Epidermal melanocyte (primary cell): ENCODE data around the gene HMGB1.

DNA sequence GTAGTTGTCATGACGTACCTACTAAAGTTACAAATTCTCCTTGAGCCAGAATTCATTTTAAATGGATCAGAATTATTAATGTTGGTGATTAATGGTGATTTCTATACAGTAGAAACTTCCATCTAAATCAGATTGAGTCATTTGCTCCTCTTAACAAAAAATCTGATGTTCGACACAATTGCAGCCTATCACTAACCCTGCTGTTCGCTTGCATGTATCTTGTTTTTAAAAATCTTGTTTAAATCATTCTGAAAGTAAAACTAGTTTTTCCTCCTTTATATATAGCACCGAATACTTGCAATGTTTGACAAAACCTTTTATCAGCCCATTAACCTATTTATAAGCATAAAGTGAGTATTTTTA is 6.4 kb downstream of the HMGB1 start:
- RRBS = no CpG with 5 or more reads among the region's 4 CpGs

GRCh38 chr13:30464388-30465286 is 1.1 kb downstream of the HMGB1 start:
- RRBS = 6% methylated on average over 46 of the region's 135 CpGs

DNA sequence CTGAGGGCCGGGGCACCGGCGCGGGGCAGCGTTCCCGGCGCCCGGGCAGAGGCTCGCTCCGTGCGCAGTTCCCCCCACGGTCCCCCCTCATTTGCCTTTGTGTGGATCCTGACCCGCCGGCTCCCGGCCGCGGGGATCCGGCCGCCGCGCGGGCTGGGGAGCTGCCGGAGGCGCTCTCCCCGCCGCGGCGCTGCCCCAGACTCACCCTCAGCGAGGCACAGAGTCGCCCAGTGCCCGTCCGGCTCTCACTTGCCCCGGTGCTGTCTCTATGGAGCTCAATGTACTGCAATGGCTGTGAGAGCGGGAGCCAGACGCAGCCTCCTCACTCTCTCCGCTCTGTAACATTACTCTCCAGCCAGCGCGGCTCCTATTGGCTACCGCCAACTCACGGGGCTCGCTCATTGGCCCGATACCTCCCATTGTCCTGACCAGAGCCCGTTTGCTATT is at the start of gene HMGB1:
Gene HMGB1 (minus strand): TSS at position 346 of the 447 bp plus-strand sequence.
- RRBS = 2% methylated on average over 12 of the region's 43 CpGs

GRCh38 chr13:30617467-30617638 is 367 bp upstream of the USPL1 start:
- RRBS = no CpG with 5 or more reads among the region's 20 CpGs

DNA sequence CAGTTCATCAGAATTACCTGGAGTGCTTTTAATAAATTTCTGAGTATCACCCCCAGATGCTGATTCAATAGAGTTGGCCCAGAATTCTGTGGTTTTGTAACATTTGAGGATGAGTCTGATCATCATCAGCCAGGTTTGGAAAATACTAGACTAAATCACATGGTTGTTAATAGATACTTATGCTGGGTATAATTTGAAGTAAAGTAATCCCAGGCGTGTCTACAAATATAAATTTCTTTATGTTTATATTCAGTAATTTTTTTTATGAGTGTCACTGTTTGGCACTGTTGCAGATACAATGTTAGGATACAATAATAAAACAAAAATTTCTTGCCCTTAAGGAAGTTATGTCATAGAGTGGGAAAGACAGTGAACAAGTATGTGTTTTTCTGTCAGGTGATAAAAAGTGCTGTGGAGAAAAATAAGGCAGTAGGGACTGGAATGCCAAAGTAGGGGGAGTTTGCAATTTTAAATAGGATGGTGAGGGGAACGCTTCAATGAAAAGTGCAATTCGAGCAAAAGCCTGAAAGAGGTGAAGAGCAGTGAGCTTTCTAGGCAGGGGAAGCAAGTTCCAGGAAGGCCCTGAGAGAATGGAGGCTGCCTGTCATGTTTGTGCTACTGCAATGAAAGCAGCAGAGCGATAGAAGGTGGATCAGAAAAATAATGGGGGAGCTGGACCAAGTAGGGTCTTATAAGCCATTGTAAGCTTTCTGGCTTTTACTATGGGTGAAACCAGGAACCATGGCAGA is 5.1 kb downstream of the USPL1 start:
- RRBS = no CpG with 5 or more reads among the region's 4 CpGs

DNA sequence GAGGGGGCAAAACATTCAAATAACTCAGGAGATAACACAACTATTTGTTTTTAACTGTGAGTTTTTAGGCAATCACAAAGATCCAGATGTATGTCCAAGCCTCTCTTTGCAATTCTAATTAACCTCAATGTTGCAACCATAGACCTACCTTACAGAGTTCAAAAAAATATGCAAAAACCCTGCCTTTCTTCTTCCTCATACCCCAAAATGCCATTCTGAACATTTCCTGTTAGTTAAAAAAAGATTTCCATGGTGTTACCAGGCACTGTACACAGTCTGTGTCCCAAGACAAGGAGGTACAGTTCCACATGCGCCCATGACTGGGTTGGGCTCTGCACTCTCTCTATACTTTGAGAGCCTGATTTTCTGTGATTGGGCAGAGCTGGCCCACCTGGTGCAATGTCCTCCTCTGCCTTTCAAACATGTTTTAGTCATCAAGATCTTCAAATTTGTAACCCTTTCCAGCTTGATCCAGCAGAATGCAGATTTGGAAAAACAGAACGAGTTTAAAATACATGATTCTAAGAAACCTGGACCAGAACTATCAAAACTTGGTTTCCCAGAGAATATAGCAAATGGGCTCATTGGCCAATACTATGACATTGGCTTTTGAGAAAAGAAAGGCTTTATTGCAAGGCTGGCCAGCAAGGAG is 2.6 kb downstream of the ALOX5AP start:
- RRBS = no CpG with 5 or more reads among the region's 2 CpGs

DNA sequence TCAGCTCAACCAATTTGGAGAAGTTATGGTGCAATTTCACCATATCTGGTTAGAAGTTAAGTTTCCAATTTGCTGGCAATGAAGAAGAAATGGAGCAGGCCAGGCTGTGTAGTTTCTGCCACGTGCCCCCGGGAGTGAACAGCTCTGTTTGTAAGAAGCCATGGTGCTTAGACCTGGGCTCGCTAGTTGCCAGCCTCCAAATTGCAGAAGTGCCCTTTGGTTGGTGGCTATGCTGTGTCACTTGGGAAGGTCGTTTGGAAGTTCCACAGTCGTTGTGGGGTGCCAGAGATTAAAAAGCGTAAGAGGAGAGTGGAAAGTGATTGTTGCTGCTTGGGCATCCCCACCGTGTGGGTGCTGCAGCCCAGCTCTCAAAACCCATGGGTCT is 10.6 kb downstream of the ALOX5AP start:
- RRBS = no CpG with 5 or more reads among the region's 7 CpGs

DNA sequence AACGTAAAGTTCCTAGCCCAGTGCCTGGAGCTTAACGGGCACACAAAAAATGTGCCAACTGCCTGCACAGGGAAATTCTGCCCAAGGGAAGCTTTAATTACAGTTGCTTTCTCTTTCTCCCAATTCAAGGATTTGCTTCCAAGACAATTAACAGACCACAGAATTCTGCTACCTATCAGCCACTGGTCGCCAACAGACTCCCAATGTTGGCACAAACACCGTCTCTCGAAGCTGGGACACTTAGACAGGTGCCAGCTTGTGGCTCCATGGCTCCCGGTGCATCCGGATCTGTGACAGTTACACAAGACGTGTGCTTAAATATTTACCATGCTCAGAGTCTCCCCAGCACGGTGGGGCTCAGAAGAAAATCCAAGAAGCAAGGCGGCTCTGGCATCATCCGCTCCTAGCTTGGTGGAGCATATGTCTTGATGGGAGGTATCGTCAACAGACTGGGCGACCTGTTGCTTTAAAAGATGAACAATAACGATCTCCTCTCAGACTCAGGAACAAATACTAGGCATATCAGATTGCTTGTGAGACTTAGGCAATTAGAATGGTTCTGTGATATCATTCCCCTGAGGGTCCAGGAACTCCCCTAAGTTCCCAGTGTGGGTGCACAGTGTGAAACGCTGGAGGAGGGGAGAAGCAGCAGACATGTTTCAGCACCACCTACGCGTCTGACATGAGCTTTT is 61.5 kb downstream of the ALOX5AP start:
- RRBS = no CpG with 5 or more reads among the region's 17 CpGs

DNA sequence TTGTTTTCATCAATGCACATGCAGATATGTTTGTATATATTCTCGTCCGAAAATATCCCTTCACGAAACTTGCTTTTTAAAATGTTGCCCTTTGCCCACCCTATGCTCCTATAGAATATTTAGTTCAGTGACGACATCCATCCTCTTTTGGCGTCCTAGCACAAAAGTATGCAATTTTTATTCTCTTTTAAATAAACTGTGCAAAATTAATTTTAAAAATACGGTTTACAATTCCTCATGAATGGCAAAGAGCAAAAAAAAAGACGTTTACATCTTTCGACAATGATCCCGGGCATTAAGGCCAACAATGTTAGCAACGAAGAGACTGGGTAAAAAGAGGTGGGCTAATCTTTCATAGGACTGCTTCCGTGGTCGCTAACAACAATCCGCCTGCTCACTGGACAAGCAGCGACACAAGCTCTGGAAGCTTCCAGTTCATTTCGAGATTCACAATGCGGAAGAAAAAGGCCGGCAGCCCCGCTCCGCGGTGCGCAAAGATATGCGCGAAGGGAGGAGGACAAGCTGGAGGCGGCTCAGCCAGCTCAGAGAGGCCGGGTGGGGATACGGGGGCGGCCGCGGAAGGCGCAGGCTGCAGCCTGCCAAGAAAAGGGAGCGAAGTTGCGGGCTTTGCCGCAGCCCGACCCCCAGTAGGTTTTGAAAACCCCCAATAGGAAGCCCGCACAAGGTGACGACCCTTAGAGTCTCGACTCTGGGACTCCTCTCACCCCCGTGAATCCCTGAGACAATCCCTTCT is 995 bp downstream of the HSPH1 start:
- RRBS = 3% methylated on average over 8 of the region's 38 CpGs

DNA sequence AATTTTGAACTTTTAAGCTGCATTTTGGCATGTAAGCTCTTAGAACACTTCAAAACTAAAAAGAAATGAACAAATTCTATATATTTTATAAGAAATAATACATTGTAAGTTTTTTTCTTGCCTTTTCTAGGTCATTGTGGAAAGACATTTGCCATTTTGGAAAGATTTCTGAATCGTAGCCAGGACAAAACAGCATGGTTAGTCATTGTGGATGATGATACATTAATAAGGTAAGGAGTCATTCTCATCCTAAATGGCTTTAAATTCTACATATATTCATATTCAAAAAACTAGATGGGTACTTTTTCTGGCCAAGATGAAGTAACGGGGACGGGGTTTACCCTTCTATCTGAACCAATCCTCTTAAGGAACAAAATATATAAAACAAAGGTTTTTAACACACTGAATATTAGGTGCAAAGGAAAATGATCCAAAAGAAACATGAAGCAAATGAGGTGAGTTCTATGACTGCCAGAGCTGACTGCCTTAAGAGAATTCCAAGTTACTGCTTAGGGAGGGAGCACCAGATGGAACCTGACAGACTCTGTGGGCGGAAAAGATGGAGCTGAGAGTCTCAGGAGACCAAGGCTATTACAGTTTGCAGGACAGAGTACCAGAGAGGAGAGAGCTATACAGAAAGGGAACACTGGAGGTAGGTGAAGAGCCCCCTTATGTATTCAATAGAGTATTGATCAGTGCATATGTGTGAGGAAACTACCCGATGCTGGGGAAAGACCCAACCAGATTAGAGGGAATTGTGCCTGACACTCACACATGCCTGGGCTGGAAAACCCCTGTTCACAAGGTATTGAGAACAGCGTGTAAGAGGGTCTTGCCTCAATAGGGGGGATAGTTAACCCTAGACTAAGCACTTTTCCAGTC is 87.1 kb downstream of the B3GLCT start:
- RRBS = no CpG with 5 or more reads among the region's 6 CpGs

DNA sequence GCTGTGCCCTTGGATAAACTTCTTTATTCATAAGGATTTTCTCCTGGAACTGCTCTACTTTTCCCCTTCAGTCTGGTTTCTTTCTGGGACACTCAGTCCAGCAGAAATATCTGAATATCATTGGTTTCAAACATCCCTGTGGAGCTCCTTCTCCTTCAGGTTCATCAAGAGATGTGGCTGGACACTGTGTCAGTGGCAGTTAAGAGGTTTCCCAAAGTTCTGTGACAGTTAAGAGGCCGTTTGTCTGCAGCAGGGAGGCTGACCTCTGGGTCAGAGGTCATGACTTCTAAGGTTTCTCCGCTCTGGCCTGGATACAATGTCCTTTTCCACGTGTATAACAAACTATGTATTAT is 174.8 kb downstream of the B3GLCT start:
- RRBS = no CpG with 5 or more reads among the region's 3 CpGs

DNA sequence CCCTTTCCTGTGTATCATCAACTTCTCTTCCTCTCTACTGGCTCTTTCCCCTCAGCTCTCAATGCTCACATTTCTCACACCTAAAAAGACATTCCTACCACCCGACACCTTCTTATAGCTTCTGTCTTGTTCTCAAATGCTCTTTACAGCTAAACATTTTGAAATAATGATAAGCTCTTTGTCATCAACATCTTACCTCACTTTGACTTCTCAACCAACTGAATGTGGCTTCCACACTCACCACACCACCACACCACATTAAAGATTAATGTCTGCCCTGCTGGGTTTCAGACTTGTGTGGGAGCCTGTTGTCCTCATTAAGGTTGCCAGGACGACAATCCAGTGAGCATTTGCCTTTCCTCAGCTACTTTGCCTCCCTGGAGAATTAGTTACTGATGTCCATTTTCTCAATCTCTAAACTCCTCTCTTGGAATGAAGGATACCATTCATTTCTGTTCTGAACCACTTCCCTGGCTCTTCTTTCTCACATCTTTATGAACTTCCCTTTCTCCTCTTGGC is 67.9 kb downstream of the RXFP2 start:
- RRBS = no CpG with 5 or more reads among the region's 2 CpGs

DNA sequence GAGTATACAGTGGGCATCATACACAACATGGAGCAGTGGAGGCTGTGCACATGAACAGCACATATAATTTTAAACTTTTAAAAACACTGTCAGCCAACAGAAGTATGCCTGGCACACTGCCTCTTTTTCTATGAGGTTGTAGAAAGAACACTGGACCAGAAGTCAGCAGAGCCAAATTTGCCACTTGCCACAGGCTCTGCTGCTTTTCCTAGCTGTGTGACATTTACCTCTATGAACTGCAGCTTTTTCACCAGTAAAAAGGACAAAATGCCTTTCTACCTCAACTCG is 118.7 kb downstream of the FRY start:
- RRBS = no CpG with 5 or more reads among the region's 1 CpG

DNA sequence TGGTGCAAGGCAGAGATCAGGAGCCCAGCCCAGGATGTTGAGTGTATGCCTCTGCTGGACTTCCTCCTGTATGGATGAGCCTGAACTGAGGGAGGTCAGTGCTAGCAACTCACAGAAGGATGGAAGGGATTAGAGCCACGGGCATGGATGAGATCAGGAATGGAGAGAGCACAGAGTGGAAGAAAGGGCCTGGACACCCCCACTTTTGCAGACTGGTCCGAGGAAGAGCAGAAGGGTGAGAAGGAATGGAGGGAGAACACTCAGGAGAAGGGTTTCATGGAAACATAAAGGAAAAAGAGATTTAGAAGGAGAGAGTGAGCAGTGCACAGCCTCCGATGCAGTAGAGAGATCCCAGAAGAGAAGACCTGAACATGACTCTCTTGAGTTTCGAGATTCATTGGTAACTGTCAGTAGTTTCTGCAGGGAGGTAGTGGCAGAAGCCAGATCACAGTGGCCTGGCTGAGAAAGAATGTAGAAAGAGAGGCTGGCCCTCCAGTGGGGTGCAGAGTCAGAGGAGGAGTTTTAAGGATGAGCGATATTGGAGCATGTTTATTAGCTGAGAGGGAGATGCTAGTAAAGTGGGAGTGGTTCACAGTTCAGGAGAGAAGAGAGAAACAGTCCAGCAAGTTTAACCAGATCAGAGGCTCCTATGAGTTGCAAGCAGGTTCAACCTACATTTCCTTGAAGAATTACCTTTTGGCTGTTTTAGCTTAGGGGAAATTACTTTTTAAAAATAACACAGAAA is 109.0 kb downstream of the ZAR1L start:
- RRBS = no CpG with 5 or more reads among the region's 5 CpGs

- RRBS = no CpG with 5 or more reads among the region's 11 CpGs
Measured at GRCh38 chr13:32254752-32255743, 60.1 kb downstream of the ZAR1L start.

GRCh38 chr13:32538866-32539436 is 356 bp upstream of the N4BP2L2 start:
- RRBS = 5% methylated on average over 6 of the region's 24 CpGs

GRCh38 chr13:33228109-33228612 is 57.4 kb downstream of the STARD13 start:
- RRBS = no CpG with 5 or more reads among the region's 2 CpGs

- RRBS = no CpG with 5 or more reads among the region's 13 CpGs
Measured at GRCh38 chr13:33352938-33354148, 67.8 kb upstream of the STARD13 start.

- RRBS = no CpG with 5 or more reads among the region's 11 CpGs
Measured at GRCh38 chr13:33679168-33679695, 138.7 kb upstream of the RFC3 start.